HT1080 (cell line): ENCODE results near the genes SUGP1 and LPAR2.

DNA sequence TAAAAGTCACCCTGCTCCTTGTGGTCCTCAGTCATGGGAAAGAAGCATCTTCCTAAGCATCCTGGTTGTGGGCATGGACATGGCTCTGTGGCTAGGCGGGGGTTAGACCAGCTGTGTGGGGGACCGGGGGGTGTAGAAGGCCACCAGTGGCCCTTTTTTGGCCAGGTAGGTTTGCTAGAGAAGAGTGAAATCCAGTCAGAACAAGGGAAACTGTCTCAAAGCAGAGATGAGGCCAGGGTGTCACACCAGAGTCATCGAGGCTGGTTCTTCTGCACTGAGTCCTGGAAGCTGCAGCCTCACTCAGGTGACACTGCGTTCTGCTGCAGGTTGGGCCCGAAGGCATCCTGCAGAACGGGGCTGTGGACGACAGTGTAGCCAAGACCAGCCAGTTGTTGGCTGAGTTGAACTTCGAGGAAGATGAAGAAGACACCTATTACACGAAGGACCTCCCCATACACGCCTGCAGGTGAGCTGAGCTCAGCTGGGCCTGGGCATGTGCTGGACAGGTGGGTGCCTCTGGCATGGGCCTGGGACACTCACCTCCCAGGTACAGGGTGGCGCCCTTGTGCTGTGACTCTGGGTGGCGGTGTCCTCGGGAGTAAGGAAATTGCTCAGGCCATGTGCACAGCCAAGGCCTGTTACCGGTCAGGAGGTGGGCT is 14.0 kb downstream of the UPF1 start:
RAMPAGE:
- cytosol, long total RNA, result no peak
- long total RNA, result no peak
- nucleus, long total RNA, result no peak

RAMPAGE:
- cytosol, long total RNA, result no peak
- long total RNA, result no peak
- nucleus, long total RNA, result no peak
Observed at GRCh38 chr19:18850396-18850986, 18.7 kb downstream of the UPF1 start.

RAMPAGE:
- cytosol, long total RNA, result no peak
- long total RNA, result no peak
- nucleus, long total RNA, result no peak
Observed at GRCh38 chr19:18868013-18868950, 27.7 kb downstream of the CERS1 start.

GRCh38 chr19:18869990-18870691 is 25.8 kb downstream of the CERS1 start:
RAMPAGE:
- cytosol, long total RNA, result no peak
- long total RNA, result no peak
- nucleus, long total RNA, result no peak

RAMPAGE:
- cytosol, long total RNA, result no peak
- long total RNA, result no peak
- nucleus, long total RNA, result no peak
Observed at GRCh38 chr19:18904667-18905303, 8.8 kb upstream of the CERS1 start.

DNA sequence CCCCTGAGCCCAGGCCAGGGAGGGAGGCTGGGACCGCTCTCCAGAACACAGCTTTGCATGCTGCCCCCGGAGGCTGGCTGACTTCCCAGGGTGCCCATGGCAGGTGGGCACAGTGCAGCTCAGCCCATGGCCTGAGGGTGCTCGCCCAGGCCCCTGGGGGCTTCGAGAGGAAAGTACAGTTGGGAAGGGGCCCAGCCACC is 5.7 kb downstream of the COPE start:
RAMPAGE:
- cytosol, long total RNA, result no peak
- long total RNA, result no peak
- nucleus, long total RNA, result no peak

GRCh38 chr19:18939860-18940689 is 942 bp downstream of the HOMER3 start:
RAMPAGE:
- cytosol, long total RNA, result no peak
- long total RNA, result no peak
- nucleus, long total RNA, result no peak

RAMPAGE:
- cytosol, long total RNA, result no peak
- long total RNA, result no peak
- nucleus, long total RNA, result no peak
Observed at GRCh38 chr19:19026278-19026626, 7.1 kb downstream of the SUGP2 start.

DNA sequence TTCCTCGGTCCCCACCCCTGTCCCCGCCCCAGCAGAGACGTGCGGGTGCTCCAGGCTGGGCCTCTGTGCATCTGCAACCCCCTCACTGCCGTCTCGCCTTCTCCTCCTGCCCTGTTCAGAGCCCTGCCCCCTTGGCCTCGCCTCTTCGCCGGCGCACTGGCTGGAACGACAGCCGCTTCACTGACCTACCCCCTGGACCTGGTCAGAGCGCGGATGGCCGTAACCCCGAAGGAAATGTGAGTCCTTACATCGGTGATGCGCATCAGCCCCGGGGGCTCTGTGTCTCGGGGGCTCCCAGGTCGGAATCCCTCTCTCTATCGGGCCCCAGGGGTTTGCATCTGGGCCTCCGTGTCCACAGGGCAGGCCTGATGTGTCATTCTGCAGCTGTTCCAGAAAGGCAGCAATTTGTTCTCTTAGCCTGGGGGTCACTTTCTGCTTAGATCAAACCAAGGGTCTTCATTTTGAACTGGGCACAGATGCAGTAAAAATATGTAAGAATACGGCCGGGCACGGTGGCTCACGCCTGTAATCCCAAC is 32.1 kb downstream of the TMEM161A start:
RAMPAGE:
- cytosol, long total RNA, result no peak
- long total RNA, result no peak
- nucleus, long total RNA, result no peak

DNA sequence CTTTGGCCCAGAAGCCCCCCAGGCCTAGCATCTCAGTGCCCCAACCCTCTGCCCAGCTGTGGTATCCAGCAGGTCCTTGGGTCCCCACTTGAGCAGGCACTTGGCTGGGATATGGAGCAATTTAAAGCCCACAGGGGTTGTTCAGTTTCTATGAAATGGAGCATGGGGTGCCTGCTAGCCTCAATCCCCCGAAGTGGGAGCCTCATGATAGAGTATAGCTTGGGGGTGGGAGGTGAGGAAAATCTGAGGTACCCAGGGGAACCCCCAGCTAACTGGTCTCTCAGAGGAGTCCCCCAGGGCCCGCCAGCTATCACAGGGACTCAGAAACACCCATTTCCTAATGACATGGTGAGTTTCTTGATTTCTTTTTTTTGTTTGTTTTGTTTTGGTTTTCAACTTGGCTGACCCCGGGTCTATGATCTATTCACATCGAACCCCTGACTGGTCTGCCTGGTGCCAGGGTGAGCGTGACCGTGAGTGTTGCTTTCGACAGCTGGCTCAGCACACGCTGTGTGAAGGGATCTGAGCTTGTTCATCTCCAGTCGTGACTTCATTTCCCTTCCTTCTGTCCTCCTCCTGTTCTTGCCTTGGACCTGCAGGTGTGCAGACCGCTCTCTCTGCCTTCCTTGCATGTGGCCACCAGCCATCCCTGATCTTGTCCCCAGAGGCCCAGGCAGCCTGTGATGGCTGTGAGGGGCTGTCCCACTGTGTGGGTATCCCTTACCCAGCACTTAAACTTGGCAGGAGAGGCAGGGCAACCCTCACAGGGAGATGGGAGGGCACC is 26.4 kb downstream of the TMEM161A start:
RAMPAGE:
- cytosol, long total RNA, result no peak
- long total RNA, result no peak
- nucleus, long total RNA, result no peak

GRCh38 chr19:19119940-19121087 is 18.0 kb downstream of the TMEM161A start:
RAMPAGE:
- cytosol, long total RNA, result no peak
- long total RNA, result no peak
- nucleus, long total RNA, result no peak

DNA sequence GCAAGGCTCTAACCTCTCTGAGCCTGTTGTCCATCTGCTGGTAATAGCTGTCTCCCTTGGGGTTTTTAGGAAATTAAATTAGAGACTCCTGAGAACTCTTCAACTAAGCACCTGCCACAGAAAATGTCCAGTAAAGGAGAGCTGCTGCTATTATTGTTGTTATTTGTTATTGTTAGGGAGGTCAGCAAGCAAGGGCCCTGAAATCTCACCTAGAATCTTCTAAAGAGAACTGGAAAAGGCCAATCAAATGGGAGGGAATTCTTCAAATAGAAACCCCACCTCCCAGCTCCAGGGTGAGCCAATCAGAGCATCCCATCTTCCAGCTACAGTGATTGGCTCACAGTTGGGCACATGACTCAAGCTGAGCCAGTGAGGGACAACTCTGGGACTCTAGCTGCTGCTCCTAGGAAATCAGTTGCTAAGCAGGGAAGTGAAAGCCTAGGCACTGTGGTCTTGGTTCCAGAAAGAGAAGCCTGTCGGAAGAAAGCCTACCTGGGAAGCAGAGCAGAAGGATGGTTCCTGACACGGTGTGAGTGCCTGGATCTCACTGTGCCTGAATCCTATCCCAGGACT is 2.9 kb downstream of the HAPLN4 start:
RAMPAGE:
- cytosol, long total RNA, result no peak
- long total RNA, result no peak
- nucleus, long total RNA, result no peak

GRCh38 chr19:19261222-19262279 is 1.1 kb downstream of the HAPLN4 start:
RAMPAGE:
- cytosol, long total RNA, result no peak
- long total RNA, result no peak
- nucleus, long total RNA, result no peak

GRCh38 chr19:19320287-19320672 is at the start of gene SUGP1:
TSS of gene SUGP1 (minus strand) at chr19:19320509.
RAMPAGE:
- cytosol, long total RNA, result start-site peak on the minus strand at chr19:19320487-19320514, 70 and 21 reads in 2 replicates
- long total RNA, result start-site peak on the minus strand at chr19:19320504-19320509, 14 reads
- nucleus, long total RNA, result no peak

RAMPAGE:
- cytosol, long total RNA, result no peak
- long total RNA, result no peak
- nucleus, long total RNA, result no peak
Observed at GRCh38 chr19:19357871-19358560, 37.4 kb downstream of the MAU2 start.

RAMPAGE:
- cytosol, long total RNA, result no peak
- long total RNA, result no peak
- nucleus, long total RNA, result no peak
Observed at GRCh38 chr19:19386462-19386988, 18.9 kb upstream of the GATAD2A start.

RAMPAGE:
- cytosol, long total RNA, result no peak
- long total RNA, result no peak
- nucleus, long total RNA, result no peak
Observed at GRCh38 chr19:19406398-19406658, 853 bp downstream of the GATAD2A start.

DNA sequence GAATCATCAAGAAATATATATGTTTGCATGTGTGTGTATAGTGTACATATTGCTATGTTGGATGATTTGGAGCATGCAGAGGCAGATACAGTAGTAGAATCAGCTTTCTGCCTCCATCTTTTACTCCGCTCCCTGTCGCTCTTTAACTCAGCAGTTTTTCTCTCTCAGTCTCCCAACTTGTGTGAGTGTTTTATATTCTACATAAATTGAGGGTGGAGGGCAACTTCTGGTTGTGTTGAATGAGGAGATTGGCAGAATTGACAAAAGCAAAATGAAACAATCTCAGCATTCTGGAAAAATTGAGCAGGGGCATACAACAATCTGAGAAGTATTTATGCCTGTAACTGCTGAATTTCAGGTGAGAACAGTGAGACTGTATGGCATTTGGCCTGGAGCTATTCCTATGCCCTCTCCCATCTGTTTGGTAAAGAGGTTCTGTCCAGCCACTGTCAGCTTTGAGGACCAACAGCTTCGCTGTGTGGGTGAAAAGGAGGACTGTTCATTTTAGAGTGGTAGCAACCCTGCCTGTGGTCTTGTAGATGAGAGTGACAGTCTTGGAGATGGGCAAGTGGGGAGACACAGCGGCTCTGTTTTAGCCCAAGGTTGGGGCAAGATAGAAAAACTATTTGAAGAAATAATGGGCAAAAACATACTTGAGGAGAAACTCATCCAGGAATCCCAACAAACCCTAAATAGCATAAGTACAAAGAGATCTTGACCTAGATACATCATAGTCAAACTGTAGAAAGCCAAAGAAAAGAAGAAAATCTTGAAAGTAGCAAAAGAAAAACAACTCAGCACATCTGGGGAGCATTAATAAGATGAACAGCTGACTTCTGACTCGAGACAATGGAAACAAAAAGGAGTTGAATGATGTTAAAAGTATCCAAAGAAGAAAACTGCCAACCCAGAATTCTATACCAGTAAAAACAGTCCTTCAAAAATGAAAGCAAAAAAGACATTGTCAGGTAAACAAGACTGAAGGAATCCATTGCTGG is 47.3 kb downstream of the TSSK6 start:
RAMPAGE:
- cytosol, long total RNA, result no peak
- long total RNA, result no peak
- nucleus, long total RNA, result no peak

GRCh38 chr19:19477223-19477805 is 38.0 kb downstream of the TSSK6 start:
RAMPAGE:
- cytosol, long total RNA, result no peak
- long total RNA, result no peak
- nucleus, long total RNA, result no peak

DNA sequence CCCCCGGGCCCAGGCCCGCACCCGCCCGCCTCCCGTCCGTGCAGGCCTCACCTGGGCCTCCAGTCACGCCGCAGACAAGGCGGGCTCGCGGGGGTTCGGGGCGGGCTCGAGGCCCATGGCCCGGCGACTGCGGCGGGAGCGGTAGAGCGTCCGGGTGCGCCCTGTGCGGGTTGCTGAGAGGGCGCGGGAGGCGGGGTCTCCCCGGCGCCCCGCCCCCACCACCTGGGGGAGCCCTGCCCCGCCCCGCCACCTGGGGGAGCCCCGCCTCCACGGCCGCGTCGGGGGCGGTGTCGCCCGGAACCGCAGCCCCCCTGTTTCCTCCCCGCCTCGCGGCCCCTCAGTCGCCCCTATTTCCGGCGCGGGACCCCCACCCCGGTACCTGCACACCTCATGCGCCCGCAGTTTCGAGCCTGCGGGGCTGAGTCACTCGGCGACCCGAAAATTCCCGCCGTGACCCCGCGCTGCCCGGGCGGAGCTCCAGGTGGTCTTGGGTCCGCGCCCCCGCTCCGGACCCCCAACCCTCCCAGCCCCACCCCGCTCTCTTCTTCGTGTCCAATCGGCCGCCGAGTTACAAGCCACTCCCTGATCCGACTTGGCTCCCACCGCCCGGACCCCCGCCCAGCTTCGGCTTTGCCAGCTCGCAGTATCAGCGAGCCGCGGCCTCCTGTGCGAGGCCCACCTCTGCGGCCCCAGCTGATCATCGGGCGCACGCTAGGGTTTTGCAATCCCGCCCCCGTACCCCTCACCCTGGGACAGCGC is at the start of gene LPAR2:
Gene LPAR2, minus strand, starts transcription at position 180 of the 759 bp plus-strand sequence.
RAMPAGE:
- cytosol, long total RNA, result no peak
- long total RNA, result no peak
- nucleus, long total RNA, result no peak